Temporal lobe (tissue), 2 donors: ENCODE measurements around a stretch of chr19.

GRCh38 chr19:38361432-38362216 lies 12.7 kb upstream of the PSMD8 start:
- RAMPAGE, long total RNA, result no peak

GRCh38 chr19:38386780-38387512 lies 888 bp downstream of the GGN start:
- RAMPAGE, long total RNA, result no peak

DNA sequence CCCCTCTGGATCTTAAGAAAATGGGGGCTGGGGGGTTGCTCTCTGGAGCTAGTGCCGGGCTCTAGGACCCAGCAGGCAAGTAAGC lies 126 bp upstream of the SPRED3 start:
- RAMPAGE, long total RNA, result no peak

GRCh38 chr19:38392773-38393251 lies 4.3 kb downstream of the SPRED3 start:
- RAMPAGE, long total RNA, result no peak

DNA sequence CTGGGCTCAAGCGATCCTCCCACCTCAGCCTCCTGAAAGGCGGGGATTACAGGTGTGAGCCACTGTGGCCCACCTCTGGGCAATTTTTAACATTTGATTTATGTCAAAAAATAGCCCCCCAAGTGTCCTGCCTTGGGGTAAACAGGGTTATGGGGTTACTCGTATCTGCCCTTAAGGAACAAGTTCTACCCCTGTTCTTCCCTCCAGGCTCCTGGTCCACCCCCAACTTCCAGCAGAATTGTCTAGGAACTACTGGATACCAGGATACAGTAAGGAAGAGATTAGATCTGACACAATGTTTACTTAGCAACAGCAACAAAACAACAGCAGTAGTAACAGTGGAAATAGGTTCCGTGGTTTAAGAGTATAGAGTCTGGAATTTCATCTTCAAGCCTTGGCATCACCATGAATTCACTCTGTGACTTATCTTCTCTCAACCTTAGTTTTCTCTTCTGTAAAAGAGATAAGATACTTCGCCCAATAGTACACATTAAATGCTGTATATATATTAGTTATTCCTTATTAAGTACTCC lies 1.8 kb upstream of the FAM98C start:
- RAMPAGE, long total RNA, result no peak

- RAMPAGE, long total RNA, result no peak
Measured at GRCh38 chr19:38452809-38453179, 19.3 kb downstream of the RYR1 start.

DNA sequence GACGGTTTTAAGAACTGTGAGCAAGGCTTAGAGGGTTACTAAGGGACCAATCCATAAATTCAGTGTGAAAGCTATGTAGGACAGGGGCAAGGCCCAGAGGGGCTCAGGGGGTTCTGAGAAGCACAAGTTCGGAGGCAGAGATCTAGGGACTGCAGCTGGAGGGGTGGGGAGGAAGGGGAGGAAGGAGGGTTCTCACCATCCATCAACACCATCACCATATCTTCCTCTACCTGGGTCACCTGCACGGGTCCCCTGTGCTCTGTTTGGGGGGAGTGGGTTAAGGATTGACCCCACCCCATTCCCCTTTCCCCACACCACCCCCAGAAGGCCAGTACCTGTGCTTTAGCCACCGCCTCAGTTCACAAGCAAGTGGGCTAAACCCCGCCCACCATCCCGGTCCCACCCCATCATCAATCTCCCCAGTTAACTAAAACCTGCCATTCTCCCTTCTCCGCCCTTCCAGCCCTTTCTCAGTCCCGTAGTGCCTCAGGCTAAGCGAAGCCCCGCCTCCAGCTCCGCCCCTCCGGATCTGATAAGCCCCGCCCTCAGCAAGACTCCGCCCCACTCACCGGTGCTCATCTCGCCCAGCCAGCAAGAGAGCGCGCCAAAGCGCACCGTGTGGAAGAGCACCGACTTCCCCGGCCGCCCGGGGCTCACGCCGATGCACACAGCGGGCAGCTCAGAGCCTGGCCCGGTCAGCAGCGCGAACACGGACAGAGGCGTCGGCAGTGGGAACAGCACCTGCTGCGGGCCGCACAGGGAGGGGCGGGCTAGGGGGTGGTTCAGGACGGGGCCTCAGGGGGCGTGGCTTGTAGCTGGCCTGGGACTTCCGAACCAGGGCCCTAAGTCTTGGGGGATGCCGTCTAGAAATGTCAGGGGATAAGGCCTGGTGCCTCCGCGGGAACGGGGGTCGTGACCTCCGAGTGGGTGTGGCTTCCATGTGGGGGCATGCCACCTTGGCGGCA lies 21.7 kb downstream of the MAP4K1 start:
- RAMPAGE, long total RNA, result no peak

- RAMPAGE, long total RNA, result no peak
Measured at GRCh38 chr19:38631301-38632199, 12.6 kb downstream of the EIF3K start.

GRCh38 chr19:38664313-38665290 lies 17.2 kb downstream of the ACTN4 start:
- RAMPAGE, long total RNA, result no peak

GRCh38 chr19:38676048-38677172 lies 29.0 kb downstream of the ACTN4 start:
- RAMPAGE, long total RNA, result no peak

- RAMPAGE, long total RNA, result no peak
Measured at GRCh38 chr19:38693123-38693659, 45.7 kb downstream of the ACTN4 start.

GRCh38 chr19:38695167-38695850 lies 47.9 kb downstream of the ACTN4 start:
- RAMPAGE, long total RNA, result no peak

DNA sequence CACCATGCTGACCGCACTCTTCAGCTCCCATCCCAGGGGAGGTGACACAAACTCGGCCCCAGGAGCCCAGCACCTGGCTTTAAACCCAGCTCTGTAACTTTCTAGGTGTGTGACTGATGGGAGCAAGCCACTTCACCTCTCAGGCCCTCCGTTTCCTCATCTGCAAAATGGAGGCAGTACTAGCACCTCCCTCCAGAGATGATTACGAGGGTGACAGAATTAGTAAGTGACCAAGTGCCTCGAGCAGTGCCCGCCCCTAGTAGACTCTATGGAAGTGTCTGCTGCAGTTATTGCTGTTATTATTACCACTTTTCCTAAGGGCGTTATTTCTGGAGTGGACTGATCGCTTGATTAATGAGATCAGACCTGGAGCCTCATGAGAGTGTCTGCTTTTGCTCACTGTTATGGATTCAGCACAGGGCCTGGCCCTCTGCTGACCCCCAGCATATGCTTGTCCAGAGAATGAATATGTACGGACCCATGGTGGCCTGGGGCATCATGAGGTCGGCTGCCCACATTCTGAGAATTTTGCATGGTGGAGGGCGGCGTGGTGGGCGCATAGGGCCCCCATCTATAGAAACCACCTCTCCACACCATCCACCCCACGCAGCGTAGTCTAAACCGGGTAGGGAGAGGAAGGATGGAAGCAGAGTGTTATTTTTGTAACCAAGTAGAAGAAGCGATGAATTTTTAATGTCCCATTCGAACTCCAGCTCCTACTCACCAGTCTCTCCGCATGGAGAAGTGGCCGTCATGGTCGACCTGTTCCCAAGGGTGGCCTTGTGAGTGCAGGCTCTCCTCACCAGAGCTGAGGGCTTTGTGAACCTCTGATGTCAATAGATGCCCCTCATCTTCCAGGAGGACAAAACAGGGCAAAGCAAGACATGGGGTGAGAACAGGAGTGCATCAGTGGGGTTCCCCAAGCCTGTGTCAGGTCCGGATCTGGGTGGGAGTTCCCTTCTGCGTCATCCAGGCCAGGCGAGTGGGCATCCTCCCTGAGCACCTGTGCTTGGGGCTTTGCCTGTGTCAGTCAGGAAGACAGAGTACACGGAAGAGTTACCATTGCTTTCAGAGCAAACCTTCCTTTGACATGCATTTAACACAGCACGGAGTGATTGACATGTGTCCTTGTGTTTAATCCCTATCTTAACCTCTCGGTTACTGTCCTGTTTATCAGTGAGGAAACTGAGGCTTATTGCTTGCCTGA lies 48.0 kb downstream of the CAPN12 start:
- RAMPAGE, long total RNA, result no peak

GRCh38 chr19:38722701-38723461 lies 21.4 kb downstream of the CAPN12 start:
- RAMPAGE, long total RNA, result no peak

- RAMPAGE, long total RNA, result no peak
Measured at GRCh38 chr19:38819071-38819732, 6.5 kb upstream of the LGALS4 start.

GRCh38 chr19:38823468-38824311 lies 7.9 kb downstream of the ECH1 start:
- RAMPAGE, long total RNA, result no peak

DNA sequence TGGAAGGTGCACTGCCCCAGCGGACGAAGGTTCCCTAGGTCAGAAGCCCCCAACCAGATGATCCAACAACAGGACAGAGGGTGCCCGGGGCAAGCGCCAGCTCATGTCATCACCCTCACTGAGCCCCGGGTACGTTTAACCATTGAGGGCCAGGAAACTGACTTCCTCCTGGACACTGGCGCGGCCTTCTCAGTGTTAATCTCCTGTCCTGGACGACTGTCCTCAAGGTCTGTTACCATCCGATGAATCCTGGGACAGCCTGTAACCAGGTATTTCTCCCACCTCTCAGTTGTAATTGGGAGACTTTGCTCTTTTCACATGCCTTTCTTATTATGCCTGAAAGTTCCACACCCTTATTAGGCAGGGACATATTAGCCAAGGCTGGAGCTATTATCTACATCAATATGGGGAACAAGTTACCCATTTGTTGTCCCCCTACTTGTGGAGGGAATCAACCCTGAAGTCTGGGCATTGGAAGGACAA lies 5.7 kb downstream of the ECH1 start:
- RAMPAGE, long total RNA, result no peak

DNA sequence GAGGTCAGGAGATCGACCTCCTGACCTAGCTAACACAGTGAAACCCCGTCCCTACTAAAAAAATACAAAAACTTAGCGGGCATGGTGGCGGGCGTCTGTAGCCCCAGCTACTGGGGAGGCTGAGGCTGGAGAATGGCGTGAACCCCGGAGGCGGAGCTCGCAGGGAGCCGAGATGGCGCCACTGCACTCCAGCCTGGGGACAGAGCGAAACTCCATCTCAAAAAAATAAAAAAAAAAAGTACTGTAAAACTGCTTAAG lies 1.3 kb upstream of the ECH1 start:
- RAMPAGE, long total RNA, result no peak

- RAMPAGE, long total RNA, result no peak
Measured at GRCh38 chr19:38848860-38849117, 997 bp downstream of the HNRNPL start.

- RAMPAGE, long total RNA, result no peak
Measured at GRCh38 chr19:38852851-38853399, 3.1 kb upstream of the HNRNPL start.